Anterior vena cava (tissue), 1 donor: ENCODE data around the genes MARK3, KLC1 and INF2.

DNA sequence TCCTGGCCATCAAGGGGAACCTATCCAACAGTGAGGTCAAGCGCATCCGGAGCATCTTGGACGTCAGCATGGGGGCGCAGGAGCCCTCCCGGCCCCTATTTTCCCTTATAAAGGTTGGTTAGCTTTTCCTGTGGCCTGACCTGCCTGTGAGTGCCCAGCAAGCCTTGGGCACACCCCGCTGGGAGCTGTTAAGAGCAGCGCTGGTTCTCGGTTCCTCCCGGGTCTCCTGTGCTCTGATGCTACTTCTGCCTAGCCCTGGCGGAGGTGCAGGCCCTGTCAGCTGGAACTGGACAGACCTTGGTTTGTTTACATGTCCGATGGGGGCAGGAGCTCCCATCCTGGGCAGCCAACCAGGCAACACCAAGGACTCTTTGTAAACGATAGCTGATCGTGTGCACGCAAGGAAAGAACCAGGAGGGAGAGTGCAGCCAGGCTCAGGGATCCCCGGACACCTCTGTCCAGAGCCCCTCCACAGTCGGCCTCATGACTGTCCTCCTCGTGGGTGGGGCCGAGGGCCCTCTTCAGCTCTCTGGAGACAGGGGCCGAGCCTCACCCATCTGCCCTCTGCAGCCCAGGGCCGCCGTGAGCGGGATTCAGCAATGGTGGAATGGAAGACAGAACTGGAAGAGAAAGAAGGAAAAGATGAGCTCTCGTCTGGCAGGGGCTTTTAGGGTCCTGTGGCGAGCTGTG, 12.1 kb downstream of the TNFAIP2 start:
- PRO-cap, result unidirectional peak, plus-strand start at position 612 of the sequence

DNA sequence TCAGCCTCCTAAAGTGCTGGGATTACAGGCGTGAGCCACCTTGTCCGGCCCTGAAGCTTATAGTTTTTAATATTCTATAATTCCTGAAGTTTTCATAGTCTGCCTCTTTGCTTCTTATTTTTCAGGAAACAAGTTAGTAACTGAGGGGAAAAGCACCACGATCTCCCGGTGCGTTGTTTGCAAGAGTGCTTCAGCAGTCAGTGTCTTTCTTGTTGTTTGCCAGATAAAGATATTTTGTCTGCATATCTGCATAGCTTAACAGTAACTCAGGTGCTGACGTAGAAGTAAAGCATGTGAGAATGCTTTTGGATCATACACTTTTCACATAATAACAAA, 85.1 kb downstream of the TNFAIP2 start:
- PRO-cap, result unidirectional peak, minus-strand start at position 211 of the sequence

DNA sequence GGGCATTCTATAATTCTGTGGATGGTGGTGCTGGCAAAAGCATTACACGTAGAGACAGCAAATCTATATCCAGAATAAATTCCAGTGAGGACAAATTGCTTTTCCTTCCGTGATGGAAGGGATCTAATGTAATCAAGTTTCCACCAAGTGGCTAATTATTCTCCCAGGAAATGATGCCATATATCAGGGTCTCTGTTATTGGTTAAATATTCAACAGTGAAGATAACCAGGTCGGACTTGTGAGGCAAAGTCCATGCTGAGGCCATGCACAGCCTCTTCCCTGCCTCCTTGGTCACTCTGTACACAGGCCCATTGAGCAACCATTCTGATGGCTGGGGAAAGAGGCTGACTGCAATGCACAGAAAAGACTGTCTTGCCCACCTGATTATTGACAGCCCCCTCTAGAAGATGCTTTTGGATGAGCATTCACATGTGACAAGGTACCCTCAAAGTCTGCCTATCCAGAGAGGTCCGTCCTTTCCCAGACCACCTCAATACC, 90.1 kb downstream of the TNFAIP2 start:
- PRO-cap, result no peak

GRCh38 chr14:103334298-103334359, 92 bp downstream of the EIF5 start:
- PRO-cap, result no peak

DNA sequence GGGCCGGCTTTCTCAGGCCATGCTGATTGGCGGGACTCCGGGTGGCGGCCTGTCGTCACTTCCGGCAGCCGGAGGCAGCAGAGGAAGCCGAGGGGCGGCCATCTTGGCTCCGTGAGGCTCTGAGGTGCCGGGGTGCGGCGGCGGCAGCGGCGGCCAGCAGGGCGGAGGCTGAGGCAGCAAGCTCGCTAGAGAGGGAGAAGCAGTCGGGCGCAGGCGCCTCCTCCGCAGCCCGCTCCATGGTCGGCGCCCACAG, at the start of gene MARK3:
Gene MARK3 (plus strand): TSS at position 106 of the 253 bp plus-strand sequence.
- PRO-cap, result bidirectional peak, plus-strand start at position 80 of the sequence, minus-strand start outside the sequence

GRCh38 chr14:103512925-103513813, 9.5 kb downstream of the CKB start:
- PRO-cap, result no peak

DNA sequence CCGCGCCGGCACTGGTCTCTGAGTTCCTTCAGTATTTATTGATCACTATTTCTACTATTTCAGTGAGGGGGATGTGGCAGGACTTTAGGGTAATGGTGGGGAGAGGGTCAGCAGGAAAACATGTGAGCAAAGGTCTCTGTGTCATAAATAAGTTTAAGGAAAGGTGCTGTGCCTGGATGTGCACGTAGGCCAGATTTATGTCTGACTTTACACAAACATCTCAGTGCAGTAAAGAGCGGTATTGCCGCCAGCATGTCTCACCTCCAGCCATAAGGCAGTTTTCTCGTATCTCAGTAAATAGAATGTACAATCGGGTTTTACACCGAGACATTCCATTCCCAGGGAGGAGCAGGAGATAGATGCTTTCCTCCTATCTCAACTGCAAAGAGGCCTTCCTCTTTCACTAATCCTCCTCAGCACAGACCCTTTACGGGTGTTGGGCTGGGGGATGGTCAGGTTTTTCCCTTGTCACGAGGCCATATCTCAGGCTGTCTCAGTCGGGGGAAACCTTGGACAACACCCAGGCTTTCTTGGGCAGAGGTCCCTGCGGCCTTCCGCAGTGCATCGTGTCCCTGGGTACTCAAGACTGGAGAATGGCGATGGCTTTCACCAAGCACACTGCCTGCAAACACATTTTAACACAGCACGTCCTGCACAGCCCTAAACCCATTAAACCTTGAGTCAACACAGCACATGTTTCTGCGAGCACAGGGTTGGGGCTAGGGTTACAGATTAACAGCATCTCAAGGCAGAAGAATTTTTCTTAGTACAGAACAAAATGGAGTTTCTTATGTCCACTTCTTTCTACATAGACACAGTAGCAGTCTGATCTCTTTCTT, 2.6 kb upstream of the CKB start:
- PRO-cap, result no peak

- PRO-cap, result no peak
Measured at GRCh38 chr14:103532536-103532937, 3.5 kb downstream of the TRMT61A start.

DNA sequence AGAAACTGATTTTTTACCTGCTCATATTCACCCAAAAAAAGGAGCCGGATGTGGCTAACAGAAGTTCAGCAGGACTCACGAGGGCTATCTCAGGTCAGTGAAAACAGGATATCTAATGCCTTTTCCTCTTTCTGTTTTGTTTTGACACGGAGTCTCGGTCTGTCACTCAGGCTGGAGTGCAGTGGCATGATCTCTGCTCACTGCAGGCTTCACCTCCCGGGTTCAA, 30.8 kb downstream of the COA8 start:
- PRO-cap, result no peak

GRCh38 chr14:103628592-103629502, at the start of gene KLC1:
Gene KLC1 (plus strand): TSS chr14:103629211.
- PRO-cap, result bidirectional peak, plus-strand start at chr14:103629211, minus-strand start at chr14:103629113

DNA sequence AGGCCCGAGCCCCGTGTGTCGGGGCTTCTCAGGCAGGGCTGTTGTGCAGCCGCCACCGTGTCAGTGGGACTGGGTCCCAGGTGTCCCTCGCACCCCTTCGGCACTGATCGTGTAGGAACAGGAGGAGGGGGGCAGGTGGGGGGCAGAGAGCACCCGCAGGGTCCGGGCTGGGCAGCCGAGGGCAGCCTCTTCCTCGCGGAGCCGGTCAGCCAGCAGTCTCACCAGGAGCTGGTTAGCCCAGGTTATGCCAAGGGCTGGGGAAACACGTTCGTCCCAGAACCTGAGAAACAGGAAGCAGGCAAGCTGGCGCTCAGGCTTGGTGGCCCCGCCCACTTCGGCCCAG, 16.5 kb downstream of the XRCC3 start:
- PRO-cap, result no peak

DNA sequence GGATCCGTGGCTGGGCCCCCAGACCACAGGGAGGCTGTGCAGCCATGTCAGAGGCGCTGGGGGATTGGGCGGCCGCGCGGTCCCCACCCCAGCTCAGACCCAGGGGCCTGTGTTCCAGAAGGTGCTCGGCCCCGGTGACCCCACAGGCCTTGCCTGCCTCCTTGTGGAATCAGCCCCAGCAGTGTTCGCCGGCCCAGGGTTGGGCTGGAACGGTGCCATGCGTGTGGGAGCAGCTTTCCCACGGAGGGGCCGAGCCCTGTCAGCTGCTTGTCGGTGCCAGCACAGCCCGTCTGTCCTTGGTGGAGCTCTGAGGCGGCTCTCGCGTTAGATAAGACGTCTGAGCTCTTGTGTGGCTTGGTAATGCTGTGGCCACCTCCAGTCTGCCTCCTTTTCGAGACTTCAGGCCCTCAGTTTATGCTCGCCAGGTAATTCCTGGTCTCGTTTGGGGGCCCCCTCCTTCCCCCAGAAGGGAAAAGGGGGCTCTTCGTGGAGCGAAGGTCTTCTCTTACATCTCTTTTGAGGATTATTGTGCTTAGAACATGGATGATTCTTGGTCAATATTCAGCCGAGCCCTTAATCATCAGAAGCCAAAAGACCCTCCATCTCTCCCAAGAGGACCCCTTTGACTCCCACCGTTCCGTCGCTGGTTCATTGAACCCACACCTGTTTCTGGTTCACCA, 8.6 kb downstream of the ZFYVE21 start:
- PRO-cap, result no peak

DNA sequence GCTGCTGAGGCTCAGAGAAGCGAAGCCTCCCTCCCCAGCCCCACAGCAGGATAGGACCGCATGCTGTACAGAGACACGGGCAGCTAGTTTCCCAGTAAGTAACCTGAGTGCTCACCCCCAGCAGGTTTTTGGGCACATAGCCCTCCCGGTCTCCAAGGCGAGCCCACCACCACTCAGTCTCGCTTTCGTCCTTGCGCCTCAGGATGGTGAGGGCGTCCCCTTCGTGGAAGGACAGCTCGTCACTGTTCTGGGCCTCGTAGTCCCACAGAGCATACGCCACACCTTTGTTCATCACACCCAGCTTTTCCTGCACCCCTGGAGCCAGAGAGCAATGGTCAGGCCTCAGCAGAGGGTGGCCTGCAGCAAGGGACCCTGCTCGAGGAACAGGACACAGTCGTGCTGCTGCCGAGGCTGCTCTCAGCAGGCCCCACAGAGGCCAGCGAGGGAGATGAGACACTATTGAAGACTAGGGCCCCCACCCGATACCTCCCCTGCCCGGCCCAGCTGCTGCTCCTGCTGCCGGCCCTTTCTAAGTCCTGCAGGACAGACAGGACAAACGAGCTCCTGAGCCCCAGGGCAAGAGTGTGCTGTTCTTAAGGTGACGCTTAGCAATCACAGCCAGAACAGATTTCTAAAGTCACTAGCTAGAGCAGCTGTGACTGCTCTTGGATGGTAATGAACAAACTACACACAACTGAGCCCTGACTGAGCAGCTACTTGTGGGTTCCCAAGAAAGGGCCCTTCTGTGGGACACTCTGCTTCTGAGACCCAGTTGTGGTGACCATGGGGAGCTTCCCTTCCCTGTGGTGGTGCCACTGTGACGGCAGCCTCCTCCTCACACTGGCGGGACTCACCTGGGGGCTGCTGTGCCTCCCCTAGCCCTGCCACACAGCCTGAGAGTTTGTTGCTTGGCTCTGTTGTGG, 20.5 kb downstream of the ZFYVE21 start:
- PRO-cap, result no peak

DNA sequence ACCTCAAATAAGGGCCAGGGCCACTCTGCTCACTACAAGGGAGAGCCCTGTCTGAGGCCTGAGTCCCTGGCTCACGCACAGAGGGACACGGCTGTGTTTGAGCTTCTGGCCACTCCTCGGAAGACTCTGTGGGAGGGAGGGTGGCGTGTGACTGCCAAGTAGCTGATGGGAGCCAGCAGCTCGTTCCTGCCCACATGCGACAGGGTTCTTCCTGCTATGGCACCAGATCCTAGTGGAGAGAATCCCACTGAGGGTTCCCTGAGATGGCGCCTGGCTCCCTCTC, 23.5 kb downstream of the ZFYVE21 start:
- PRO-cap, result no peak

DNA sequence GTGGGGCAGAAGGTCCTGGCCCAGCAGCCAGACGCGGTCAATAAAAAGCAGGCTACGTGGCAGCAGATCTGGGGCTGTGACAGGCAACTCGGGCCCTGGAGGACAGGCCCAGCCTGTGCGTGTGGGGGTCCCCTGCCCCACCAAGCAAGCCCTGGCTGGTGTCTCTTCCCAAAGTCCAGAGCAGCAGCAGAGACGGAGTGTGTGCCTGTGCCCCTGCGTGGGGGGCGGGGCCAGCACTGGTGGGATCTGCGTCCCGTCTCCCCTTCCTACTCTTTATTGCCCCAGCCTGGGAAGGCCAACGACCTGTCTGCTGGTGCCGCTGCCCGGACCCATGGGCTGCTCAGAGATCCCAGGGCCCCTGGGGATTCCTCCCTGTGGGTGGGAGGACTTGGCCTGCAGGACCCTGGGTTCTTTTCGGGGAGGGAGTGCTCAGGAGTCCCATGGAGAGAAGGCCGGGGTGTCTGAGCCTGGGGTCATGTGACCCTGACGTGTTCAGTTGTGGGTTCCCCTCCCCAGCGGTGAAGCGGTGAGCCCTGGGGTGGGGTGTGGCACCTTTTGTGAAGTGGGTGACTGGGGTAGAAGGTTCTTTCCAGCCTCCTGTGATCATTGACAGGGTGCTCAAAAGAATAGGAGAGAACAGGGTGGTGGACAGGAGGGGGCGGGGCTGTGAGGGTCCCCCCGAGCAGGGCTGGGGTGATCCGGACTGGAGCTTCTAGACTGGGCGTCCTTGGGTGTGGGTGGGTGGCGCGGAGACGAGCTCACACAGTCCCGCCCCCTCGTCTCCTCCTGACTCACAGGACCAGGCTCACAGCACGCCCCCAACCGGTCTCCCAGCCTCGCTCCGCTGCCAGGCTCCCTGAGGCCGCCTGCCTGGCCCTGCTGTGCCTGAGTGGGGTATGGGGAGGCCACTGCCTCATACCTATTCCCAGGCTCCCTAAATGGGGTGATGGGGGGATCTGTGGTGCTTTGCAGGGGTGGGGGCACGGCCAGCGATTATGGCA, 22.4 kb downstream of the ASPG start:
- PRO-cap, result no peak

DNA sequence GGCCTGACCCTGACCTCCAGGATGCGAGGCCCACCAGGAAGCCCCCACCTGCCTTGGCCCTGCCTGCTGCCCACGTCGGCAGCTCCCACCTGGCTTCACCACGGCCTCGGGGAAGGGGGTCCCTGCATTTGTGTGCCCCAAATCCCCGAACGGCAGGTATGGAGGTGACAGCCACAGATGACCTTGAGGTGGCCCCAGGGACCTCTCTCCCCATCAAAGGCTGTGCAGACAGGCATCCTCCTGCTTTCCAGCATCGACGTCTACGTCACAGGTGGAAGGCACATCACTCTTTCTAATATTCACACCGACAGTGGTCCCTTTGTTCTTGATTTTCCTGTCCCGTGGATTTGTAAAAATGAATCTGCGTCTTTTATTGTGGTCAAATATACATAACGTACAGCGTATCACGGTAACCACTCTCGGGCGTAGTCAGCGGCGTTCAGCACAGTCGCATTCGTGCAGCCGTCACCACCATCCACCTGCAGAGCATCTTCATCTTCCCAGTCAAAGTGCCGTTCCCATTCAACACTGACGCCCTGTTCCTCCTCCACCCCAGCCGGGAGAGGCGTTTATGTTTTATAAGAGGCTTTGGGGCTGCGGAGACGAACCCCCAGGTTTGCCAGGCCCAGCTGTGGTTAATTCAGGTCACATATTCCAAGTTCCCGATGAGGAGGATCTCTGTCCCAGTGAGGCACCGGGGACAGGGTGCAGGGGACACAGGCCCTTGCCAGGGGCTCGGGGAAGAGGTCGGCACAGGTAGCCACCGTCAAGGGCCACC, 189.6 kb upstream of the C14orf180 start:
- PRO-cap, result no peak

DNA sequence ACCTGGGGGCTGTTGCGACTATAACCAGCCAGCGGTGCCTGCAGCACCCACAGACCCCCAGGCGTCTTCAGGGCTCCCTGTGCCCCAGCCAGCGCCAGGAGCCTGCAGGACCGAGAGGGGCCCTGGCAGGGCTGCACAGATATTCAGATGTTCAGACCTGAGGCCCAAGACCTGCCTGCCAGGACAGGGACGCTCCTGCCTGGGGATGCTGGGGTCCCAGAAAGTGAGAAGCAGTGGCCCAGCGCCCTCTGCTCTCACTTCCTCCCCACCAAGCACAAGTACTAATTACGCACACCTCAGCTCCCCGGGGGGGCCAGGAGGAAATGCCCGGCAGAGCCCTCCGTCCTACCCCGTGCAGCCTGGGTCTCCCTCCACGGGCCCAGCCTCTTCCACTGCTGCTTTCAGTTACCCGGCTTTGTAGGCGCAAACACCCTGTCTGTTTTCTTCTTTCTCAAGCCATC, 28.8 kb upstream of the INF2 start:
- PRO-cap, result no peak

- PRO-cap, result unidirectional peak, plus-strand start at chr14:104677705; bidirectional peak, plus-strand start at chr14:104677742, minus-strand start at chr14:104677750; bidirectional peak, plus-strand start at chr14:104677877, minus-strand start at chr14:104677825
Measured at GRCh38 chr14:104677170-104677969, 12.0 kb upstream of the INF2 start.

DNA sequence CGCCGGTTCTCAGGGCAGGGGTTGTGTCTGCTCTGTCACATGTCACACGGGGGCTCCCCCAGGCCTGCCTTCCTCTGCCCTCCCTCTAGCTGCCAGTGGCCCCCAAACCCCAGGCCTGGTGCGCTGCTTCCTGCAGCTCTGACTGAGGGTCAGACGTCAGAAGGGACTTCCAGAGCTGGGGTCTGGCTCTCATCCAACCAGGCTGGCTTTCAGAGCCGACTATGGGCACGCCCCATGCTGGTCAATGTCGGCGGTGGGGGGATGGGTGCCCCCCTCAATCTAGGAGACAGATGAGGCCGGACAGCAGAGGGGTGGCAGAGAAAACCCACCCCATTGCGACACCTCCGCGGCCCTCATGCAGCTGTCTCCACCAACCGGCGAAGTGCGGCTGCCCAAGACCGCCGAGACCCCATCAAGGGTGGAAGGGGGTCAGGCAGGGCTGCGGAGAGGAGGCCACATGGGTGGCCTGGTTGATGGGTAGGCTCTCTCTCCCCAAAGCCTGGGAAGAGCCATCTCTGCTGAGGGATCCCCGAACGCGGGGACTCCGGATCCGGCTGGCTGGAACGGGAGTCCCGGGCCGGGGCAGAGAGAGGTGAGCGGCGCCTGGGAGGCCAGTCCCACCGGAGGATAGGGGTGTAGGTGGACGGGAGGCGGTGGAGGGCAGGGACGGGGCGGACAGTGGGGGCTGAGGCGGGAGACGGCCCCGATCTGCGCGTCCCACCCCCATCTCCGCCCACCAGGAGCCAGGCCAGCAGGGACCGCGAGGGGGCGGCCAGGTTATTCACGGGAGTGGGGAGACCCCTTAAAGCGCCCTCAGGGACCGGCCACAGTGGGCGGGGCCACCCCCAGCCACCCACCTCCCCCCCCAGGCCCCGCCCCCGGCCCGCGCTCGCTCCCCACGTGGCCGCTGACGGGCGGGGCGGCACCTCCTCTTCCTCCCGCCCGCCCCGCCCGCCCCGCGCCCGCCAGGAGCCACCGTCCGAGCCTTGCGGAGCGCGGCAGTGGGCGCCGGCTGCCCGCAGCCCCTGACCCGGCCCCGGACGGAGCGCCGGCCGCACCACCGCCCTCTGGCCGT, at the start of gene INF2:
Gene INF2 (plus strand): TSS at position 965 of the 1,075 bp plus-strand sequence.
- PRO-cap, result bidirectional peak, plus-strand start at position 959 of the sequence, minus-strand start at position 828 of the sequence

DNA sequence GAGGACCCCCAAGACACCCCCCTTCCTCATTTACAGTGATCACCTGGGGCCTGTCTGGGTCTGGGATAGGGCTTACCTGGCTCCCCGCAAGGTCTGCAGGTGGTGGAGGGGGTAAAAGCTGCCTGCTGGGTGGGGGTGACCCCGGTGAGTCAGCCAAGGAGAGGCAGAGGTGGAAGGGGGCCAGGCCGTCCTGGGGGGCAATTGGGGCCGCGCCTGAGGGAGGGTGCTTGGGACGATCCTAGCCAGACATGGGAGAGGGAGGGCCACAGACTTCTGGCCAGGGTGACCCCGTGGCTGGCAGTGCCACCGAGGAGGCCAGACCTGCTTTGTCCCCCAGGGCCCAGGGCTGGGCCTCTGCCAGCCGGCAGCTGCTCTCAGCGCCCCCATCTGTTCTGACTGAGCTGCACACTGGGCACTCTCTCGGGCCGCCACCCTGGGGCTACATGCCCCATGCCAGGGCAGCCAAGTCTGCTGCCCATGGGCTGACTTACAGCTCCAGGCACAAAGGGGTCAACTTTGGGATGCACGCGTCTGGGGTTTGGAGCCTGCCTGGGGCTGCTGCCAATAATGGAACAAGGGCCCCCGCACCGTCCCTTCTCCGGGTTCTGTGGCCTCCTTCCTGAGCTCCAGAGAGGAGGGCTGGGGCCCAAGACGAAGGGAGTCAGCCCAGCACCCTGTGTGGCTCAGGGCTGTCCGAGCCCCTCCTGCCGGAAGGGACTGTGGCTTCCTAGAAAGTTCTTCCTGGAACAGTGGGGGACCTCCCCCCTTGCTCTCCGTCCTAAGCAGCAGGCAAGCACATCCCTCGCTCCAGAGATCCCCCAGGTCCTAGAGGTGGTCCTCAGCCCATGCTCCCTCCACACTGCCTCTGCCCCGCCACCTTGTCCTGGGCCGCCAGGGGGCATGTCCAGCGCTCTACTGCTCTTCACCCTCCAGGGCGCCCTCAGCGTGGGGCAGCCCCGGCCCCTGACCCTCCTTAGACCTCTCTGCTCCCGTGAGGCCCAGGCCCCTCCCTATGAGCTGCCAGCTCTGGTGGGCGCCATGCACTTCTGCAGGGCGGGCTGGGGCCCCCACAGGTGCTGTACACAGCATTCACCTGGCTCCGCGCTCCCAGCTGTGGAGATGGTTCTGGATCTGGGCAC, 1.2 kb downstream of the ADSS1 start:
- PRO-cap, result no peak